ENCODE results near the genes MTMR11 and ANP32E.

DNA sequence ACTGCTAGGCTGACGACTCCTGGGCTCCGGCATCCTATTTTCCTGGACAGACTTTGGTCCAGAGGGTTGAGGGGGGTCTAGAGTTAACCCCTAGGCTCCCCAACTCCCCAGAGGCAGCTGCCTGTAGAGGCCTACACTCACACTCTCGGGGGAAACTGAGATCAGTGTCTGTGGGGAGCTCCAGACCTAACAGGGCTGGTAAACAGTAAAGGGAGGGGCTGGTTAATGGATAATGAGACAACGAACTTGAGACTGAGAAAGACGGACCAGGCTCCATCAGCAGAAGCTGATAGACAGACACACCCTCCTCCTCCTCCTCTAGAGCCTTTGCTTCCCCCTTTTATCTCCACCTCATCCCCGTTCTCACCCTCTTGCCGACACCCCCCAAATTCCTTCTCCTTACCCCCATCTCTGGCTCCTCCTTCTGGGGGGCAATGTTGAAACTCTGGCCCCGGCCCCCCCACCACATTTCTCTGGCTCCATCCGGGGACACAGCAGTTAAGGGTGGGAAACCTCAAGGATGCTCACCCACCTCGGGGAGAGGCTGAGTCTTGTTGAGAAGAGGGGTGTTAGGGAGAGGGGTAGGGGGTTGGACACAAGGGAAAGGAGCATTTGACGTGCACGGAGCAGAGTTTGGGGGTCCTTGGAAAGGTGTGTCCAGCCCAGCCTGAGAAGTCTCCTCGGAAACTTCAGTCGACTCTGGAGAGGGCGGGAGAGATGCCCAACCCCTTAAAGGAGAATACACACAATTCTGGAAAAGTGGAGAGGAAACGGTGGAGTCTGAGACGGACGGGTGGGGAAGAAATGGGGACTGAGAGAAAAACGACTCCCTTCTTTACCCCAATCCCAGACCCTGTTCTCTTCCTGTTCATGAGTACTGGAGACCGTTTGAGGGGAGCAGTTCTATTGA is at the start of gene MTMR11:
TSS of gene MTMR11 (minus strand) at position 701 of the 910 bp plus-strand sequence.
- PRO-cap = unidirectional peak, minus-strand start at position 701 of the sequence

DNA sequence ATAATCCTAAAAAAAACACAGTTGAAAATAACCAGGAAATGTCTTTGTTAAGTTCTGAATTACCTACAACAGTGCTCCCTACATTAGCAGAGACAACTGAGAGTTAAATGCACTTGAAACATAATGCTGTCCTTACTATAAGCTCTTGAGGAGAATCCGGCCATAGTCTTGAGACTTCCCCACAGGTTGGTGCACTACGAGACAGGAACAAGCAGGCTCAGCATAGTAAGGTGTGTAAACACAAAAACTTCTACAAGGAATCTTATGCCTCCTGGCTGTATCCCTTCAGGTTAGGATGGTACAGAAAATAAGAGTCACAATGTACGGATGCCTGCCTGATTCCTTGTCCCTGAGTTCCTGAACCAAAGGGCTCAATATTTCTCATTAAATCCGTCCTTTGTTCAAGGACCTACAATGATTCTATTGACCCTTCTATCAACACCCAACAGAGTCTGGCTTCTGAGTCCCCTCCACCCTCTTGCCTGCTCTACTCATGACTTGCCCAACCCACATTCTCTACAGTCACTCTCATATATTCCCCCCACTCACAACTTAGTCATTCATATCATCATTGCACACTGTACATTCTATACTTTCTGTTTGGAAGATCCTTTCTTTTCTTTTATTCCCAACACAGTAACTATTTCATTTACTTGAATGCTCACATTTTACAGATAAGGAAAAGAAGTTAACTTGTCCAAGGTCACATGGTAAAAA is 3.8 kb downstream of the OTUD7B start:
- PRO-cap = no peak

DNA sequence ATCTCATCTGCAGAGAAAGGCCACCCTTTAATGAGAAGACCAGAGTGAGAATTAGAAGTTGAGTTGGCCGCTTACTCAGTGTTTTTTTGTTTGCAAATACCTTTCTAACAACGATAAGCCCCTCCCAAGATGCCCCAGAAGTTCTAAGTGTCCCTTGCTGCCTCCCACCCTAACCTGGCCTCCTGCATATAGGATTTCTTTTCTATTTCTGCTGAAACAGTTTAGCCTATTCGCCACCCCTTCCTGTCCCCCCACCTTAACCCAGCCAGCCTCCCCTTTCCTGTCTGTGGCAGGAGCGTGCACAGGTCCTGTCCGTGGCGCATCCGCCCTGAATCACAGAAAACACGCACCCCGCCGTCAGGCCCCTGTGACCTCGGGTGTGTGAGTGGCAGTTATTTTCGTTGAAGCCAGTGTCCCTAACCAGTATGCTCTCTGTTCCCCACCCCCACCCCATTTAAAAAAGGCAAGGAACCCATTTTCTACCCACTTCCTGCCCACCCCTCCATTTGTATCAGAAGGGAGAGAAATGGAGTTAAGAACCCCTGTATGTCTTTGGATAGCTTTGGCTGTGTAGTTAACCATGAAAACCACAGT is 1.6 kb downstream of the PLEKHO1 start:
- PRO-cap = no peak

DNA sequence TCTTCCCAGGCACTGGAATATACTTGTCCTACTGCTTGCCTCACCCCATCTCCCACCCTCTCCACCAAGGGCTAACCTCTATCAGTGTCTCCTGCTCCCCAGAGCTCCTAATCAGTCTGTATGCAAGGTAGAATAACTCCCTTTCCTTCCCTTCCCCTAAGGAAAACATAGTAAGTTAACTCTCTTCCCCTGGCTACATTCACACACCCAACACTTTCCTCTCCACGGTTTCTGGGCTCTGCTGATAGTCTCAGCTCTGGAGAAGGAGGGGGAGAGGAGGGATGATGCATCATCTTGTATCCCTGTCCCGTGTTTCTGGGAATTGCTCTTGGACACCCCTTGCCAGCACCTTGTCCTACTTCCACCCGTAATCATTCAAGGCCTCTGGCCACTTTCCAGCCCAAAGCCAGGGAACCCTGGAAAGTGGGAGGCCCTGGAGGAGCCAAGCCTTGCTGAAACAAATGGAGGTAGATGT is 4.3 kb downstream of the PLEKHO1 start:
- PRO-cap = no peak

DNA sequence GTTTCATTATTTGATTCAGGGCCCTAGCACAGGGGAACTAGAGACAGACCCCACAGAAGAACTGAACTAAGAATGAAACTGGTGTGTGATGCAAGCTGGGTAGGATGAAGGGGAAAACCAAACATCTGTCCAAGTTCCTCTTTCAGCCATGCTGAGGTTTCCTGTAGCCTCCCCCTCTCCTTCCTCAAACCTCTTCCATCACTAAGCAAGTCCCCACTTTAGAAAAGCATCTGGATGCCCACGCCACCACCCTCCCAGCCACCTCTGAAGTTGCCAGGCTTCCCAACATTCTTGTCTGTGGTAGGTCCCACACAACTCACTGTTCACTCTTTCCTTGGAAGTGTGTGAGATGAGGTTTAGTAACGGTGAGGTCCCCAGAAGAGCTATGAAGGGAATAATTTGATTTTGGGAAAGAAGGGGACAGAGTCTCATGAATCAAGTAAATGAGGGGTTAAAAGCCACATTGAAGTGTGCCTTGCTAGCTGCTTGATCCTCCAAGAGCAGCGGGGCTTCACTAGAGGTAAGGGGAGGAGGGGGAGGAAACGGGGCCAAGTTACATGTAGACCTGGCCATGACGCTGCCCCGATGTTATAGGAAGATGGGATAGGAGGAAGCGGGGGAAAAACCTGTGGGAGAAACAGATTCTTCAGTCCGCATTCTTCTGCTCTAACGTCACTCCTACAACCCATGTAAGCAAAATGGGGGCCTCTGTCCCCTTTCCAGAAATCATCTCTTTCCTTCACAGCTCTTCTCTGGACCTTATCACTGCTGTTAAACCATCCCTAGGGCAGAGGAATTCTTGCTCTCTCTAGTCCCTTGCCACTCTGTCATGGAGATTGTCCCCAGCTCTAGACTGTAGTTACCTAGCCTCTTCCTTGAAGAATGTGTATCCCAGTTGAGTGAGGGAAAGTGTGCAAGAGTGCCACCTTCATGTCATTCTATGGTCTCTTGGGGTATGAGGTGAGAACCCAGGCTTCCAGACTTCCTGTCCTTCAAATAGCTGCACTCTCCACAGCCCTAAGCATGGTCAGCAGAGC is 11.1 kb downstream of the PLEKHO1 start:
- PRO-cap = no peak

DNA sequence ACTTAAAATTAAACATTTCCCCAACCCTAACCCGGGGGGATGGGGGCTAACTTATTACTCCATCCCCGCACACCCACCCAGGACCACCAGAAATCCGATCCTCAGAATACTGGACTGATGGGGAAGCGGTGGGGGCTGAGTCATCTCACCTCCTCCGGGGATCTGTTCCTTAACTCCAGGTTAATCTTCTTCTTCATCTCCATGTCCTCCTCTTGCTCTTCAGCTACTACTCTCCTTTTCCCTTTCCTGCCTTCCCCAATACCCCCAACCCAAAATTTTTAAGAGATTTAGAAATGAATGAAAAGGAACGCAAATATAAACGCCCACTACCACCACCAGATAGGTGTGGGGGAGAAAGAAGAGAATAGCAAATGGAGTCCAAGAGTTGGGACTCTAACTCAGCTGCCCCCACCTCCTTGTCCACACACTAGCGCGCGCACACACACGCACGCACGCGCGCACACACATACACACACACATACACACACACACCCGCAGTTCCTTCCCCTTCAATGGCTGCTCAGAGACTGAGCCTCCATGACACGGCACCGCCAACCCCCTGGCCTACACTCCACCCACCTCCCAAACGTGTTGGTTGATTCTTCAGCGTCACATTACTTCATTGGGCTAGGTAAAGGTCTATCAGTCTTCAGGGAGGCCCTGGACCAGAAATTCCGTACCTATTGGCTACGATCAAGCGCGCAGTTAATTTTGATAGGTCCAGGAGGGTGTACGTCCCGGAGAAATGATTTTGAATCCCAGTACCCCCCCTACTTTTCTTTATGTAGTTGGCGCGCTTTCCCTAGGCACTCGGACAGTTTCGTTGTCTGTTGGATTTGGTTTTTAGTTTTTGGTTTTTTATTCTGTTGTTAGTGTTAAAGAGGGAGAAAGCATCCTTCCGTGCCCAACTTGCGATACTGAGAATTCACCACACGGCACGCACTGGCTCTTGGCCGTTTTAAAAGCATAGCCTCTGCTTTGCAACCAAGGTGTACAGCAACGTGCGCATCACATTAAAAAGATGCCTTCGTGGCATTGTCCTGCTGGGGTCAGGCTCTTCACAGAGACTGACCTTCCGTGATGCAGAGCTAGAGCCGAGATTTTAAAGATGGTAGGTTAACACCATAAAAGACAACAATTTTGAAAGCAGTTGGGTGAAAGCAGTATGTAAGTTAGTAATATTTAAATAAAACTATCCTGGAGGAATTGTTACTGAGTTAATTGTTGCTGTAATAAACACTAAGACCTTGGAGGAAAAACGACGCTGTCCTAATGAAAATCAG is at the start of gene ANP32E:
TSS of gene ANP32E (minus strand) at position 529 of the 1,283 bp plus-strand sequence.
- PRO-cap = unidirectional peak, minus-strand start at position 529 of the sequence; unidirectional peak, minus-strand start at position 568 of the sequence

- PRO-cap = no peak
Observed at GRCh38 chr1:150267661-150267830, 1.3 kb downstream of the APH1A start.

DNA sequence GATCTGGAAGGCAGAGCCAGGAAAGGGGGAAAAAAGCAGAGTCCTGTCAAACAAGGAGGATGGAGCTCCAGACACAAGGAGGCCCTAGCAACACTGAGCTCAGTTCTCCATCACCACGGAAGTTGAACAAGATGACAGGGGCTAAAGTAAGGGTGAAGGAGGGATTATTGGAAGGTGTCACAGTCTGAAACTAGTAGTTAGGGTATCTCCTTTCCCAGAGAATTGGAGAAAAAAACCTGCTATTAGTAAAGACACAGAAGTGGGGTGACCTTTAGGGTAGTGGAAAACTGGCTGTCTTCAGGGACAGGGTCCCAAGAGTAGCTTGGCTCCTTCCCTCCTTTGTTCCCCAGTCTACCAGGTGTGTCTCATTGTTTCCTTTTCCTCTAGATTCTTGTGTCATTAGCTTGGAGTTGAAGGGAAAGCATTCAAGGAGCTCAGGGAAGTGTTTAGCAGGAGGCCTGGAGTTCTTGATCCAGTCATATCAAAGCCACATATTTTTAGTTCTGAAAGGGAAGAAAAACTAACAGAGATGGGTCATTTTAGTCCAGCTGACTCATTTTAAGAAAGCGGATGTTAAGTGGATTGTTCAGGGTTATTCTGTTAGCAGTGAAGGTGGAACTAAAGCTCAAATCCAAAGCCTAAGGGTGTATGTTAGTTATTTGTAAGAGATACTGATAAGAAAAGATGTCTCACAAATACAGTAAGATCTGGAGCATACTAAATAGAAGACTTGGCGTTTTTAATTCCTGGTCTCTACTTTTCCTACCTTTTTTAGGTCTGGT is 619 bp downstream of the C1orf54 start:
- PRO-cap = no peak

DNA sequence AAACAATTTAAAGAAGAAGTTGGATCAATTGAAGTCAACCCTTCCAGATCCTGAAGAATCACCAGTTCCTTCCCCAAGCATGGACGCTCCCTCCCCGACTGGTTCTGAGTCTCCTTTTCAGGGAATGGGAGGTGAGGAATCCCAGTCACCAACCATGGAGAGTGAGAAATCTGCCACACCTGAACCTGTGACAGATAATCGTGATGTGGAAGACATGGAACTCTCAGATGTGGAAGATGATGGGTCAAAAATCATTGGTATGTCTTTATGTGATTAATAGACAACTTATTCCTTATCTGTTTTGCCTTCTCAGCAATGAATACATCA is 29.9 kb upstream of the TARS2 start:
- PRO-cap = no peak

GRCh38 chr1:150476926-150477621 is 10.1 kb upstream of the TARS2 start:
- PRO-cap = no peak

- PRO-cap = no peak
Observed at GRCh38 chr1:150537813-150538665, 11.2 kb upstream of the ADAMTSL4 start.

DNA sequence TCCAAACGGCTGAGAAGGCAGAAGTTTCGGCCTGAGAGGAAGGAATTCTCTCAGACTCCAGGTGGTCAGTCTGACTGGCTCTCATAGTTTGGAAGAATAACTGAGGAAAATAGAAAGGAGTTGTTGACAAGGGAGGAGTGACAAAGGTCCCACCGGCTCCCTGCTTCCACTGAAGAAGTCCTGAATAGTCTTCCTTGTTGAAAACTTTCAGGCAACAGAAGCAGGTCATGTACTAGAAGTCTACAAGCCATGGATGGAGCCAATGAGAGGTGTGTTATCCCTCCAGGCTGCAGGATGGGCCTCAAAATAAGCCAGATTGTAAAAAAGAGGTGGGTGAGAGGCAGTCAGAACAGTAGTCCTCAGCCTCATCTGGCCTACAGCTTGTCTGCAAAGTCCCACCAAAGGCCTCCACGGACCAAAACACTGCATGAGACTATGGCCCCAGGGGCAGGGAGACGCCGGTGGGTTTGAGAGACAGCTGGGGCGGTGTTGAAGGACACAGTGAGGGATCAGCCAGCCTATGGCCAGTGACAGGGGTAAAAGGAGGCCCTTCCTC is 1.7 kb downstream of the CERS2 start:
- PRO-cap = no peak

DNA sequence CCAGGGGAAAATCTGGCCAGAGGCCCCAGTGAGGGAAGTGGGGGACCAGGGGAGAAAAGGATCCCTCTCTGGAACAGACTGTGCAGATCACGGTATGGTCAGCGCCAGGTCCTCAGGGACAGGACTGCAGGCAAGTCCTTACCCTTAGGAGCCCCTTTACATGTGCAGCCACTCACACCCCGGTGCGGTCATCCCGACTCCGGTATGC is 1.3 kb downstream of the CERS2 start:
- PRO-cap = no peak

GRCh38 chr1:151047301-151047560 is 320 bp upstream of the C1orf56 start:
- PRO-cap = no peak

GRCh38 chr1:151133337-151133902 is 13.0 kb downstream of the SEMA6C start:
- PRO-cap = no peak

DNA sequence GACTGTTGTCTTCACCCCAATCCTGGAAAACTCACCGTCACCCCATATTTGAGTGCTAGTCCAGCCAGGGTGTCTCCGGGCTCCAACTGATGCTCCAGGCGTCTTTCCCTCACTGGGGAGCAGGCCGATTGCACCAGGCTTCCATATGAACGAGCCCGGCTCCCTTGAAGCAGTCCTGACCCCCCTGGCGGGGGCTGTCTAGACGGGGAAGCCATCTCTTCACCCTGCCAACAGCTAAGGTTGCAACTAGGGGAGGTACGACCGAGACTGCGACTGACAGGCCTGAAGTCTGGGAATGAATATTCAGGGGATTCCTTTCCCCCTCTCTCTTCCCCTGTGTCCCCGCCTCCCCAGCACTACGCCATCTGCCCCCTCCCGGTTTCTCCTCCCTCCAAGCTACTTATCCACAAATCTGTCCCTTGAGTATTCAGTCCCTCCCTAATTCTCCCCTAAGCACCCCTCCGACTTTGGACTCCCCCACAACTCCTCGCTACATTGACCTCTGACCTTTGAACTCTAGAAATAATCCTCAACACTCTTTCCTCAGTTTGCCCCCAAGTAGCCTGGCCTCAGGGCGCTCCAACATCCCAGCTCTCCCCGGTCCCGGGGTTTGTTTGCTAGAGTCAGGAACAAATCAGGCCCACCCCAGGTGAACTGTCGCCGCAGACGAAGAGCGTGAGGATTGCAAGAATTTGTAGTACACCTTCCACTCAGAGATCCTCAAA is 496 bp downstream of the LYSMD1 start:
- PRO-cap = unidirectional peak, minus-strand start at position 297 of the sequence

DNA sequence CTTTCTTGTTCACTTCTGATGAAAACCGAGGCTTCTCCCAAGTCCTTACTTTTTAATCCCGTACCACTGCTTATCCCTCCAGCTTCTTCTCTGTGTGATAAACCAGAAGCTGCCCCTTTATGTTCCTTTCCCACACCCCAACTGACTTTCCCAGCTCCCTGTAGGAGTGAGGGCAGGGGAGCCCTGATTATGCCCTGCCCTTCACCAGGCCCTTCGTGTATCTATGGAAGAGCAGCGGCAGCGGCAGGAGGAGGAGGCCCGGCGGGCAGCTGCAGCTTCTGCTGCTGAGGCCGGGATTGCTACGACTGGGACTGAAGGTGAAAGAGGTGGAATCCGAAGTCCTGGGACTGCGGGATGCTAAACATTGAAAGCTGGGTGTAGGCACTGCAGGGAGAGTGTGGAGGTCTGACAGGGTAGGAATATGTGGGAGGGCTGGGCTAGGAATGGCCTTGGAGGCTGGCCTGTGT is 11.3 kb downstream of the PSMD4 start:
- PRO-cap = no peak

GRCh38 chr1:151286966-151287701 is 5.0 kb downstream of the ZNF687 start:
- PRO-cap = no peak

GRCh38 chr1:151526627-151527207 is 13.4 kb upstream of the TUFT1 start:
- PRO-cap = no peak

DNA sequence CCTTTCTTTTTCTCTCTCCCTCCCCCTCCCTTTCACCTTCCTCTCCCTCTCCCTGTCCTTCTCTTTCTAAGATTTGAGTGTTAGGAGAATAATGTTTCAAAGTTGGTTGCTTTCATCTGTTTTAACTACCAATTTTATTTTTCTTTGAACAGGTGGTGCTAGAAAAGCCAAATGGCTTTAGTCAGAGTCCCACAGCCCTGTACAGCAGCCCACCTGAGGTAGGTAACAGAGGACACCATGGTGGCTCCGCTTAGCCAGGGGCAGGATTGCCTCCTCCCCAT is 25.8 kb downstream of the TUFT1 start:
- PRO-cap = no peak